Testis (tissue), 5 donors: ENCODE measurements around a stretch of chr2.

- PRO-cap, 3 experiments, result no peak in any of the 3 experiments
- RAMPAGE, long total RNA, 2 experiments, result no peak in any of the 2 experiments
- RRBS, result no CpG with 5 or more reads among the region's 4 CpGs
Observed at GRCh38 chr2:233978658-233979130, 61.5 kb downstream of the TRPM8 start.

GRCh38 chr2:233990460-233991029 lies 60.0 kb upstream of the SPP2 start:
- PRO-cap, 3 experiments, result no peak in any of the 3 experiments
- RAMPAGE, long total RNA, 2 experiments, result no peak in any of the 2 experiments
- RRBS, result no CpG with 5 or more reads among the region's 5 CpGs

DNA sequence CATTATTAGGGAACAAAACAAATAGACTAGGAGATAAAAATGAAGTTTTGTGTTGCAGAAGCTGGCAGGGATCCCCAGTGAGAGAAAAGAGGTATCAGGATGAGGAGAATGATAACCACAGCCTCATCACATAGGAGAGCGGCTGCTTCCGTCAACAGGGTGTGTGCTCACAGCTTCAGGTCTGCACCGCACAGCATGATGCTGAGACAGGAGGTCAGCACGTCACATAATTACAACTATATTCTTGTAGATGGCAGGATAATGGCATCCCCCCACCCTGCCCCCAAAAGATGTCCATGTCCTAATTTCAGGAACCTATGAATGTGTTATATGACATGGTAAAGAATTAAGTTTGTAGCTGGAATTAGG lies 74.0 kb downstream of the ARL4C start:
- PRO-cap, 3 experiments, result no peak in any of the 3 experiments
- RAMPAGE, long total RNA, 2 experiments, result no peak in any of the 2 experiments
- RRBS, result no CpG with 5 or more reads among the region's 4 CpGs

- PRO-cap, 3 experiments, result peak in 1 of 3 experiments; most common plus-strand start chr2:234445215 (in 1)
- RAMPAGE, long total RNA, 2 experiments, result no peak in any of the 2 experiments
- RRBS, result no CpG with 5 or more reads among the region's 15 CpGs
Observed at GRCh38 chr2:234444580-234445488, 52.0 kb downstream of the ARL4C start.

DNA sequence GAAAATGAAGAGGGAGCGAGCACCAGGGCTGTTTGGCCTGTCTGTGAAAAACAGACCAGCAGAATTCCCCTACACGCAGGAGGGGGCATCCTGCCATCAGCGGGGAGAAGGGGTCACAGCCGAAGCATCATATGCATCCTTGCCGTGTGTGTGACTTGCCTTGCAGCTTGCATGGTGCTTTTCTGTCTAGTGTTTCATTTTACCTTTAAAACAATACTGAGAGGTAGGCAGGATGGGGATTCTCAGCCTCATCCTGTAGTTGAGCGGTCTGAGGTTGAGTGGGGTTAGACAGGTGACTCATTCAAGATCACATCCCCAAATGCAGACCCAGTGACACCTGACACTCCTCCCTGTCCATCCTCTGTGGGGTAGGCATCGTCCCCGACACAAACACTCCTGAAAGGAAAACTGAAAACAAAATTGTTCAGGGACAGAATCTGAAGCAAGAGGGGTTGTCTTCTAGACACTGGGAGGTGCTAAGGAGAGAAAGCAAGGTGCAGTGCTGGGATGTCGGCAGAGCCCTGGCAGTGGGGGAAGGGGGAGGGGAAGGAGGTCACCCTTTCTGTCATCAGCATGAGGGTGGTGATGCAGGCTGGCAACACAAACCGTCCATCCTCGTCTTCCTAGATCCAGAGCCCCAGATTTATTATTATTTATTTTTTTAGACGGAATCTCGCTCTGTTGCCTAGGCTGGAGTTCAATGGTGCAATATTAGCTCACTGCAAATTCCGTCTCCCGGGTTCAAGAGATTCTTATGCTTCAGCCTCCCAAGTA lies 7.8 kb downstream of the ARL4C start:
- PRO-cap, 3 experiments, result no peak in any of the 3 experiments
- RAMPAGE, long total RNA, 2 experiments, result no peak in any of the 2 experiments
- RRBS, result no CpG with 5 or more reads among the region's 15 CpGs

DNA sequence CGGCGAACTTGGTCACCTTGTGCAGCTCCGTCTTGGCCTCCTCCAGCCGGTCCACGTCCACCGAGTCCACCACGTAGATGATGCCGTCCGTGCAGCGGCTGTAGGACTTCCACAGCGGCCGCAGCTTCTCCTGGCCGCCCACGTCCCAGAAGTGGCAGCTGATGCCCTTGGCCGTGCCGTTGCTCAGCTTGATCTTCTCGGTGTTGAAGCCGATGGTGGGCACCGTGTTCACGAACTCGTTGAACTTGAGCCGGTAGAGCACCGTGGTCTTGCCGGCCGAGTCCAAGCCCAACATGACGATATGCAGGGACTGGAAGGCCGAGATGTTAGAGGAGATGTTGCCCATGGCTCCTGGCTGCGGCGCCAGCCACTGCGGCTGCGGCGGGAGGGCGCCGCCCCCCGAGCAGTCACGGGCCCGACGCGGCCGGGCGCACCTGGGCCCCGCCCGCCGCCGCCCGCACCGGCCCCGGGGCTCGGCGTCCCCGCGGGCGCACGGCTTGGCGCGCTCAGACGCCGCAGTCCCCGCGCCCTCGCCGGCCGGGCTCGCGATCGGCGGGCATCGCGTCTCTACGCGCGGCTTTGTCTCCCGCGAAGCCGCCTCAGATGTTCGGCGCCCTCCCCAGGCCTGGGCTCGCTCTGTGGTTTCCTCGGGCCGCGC lies 511 bp downstream of the ARL4C start:
- PRO-cap, 3 experiments, result peak in 1 of 3 experiments; most common minus-strand start position 362 of the sequence (in 1)
- RAMPAGE, long total RNA, 2 experiments, result no peak in any of the 2 experiments
- RRBS, result 2% methylated on average over 25 of the region's 81 CpGs

GRCh38 chr2:234676174-234676467 lies 179.2 kb upstream of the ARL4C start:
- PRO-cap, 3 experiments, result no peak in any of the 3 experiments
- RAMPAGE, long total RNA, 2 experiments, result no peak in any of the 2 experiments
- RRBS, result no CpG with 5 or more reads among the region's 2 CpGs

- PRO-cap, 3 experiments, result no peak in any of the 3 experiments
- RAMPAGE, long total RNA, 2 experiments, result no peak in any of the 2 experiments
- RRBS, result no CpG with 5 or more reads among the region's 5 CpGs
Observed at GRCh38 chr2:234795237-234795529, 156.6 kb upstream of the SH3BP4 start.

- PRO-cap, 3 experiments, result no peak in any of the 3 experiments
- RAMPAGE, long total RNA, 2 experiments, result no peak in any of the 2 experiments
- RRBS, result no CpG with 5 or more reads among the region's 1 CpG
Observed at GRCh38 chr2:234956341-234956576, 4.4 kb downstream of the SH3BP4 start.

- PRO-cap, 3 experiments, result no peak in any of the 3 experiments
- RAMPAGE, long total RNA, 2 experiments, result no peak in any of the 2 experiments
- RRBS, result no CpG with 5 or more reads among the region's 11 CpGs
Observed at GRCh38 chr2:234977244-234977680, 25.4 kb downstream of the SH3BP4 start.

DNA sequence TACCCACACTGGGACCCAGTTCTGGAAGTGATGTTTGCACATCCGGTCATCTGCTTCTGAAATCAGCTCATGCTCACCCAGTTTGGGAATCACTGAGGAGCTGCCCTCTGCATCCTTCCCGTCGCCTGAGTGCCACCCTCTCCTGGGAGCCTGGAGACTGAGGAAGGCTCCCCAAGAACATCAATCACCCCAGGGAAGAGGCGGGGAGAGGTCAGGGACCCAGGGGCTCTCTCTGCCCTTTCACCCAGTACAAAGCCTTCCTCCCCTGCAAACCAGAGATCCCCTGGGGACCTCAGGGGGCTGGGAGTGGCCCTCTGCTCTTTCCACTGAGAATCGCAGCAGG lies 150.5 kb upstream of the AGAP1 start:
- PRO-cap, 3 experiments, result no peak in any of the 3 experiments
- RAMPAGE, long total RNA, 2 experiments, result no peak in any of the 2 experiments
- RRBS, result no CpG with 5 or more reads among the region's 5 CpGs

- PRO-cap, 3 experiments, result peak in 1 of 3 experiments; most common minus-strand start chr2:235494504 (in 1)
- RAMPAGE, long total RNA, 2 experiments, result no peak in any of the 2 experiments
- RRBS, result 2% methylated on average over 55 of the region's 98 CpGs
Observed at GRCh38 chr2:235494394-235495014, 661 bp downstream of the AGAP1 start.

GRCh38 chr2:235679577-235680078 lies 185.8 kb downstream of the AGAP1 start:
- PRO-cap, 3 experiments, result no peak in any of the 3 experiments
- RAMPAGE, long total RNA, 2 experiments, result no peak in any of the 2 experiments
- RRBS, result no CpG with 5 or more reads among the region's 12 CpGs

DNA sequence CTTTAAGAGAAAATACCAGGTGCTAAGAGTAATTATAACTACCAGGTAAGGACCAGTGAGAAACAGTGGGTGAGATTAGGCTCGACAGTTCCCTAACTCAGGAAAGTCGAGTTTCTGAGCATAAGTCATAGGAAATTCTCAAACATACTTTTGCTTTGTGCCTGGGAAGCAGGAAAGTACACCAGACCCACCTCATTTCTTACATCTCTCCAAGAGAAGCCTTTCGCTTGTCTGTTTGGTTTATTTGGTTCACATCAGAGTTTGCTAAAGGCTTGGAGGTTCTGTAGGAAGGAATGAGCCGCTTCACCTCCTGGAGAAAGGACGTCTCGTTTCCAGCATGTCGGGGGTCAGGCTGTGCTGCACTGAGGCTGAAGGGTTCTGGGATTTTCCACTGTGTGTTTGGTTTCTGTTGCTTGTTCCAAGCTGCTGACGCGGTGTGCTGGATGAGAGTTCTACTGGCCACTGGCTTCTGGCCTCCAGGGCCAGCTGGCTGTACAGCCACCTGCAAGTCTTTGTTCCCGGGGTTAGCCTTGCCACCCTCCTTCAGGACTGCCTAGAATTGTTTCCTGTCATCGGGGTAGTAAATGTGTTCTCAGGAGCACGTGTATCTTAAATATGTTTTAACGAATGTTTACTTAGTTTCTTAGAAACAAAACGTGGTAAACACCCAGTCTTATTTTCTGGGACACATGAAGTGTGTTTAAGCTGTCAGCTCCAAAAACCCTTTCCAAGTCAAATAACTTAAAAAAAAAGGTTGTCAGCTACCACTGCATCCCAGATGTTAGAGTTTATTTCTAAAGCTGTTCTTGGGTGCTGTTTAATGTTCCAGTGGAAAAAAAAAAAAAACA lies 231.1 kb downstream of the AGAP1 start:
- PRO-cap, 3 experiments, result no peak in any of the 3 experiments
- RAMPAGE, long total RNA, 2 experiments, result no peak in any of the 2 experiments
- RRBS, result no CpG with 5 or more reads among the region's 14 CpGs

GRCh38 chr2:235766265-235766702 lies 272.4 kb downstream of the AGAP1 start:
- PRO-cap, 3 experiments, result no peak in any of the 3 experiments
- RAMPAGE, long total RNA, 2 experiments, result no peak in any of the 2 experiments
- RRBS, result no CpG with 5 or more reads among the region's 7 CpGs

GRCh38 chr2:235807084-235807970 lies 313.5 kb downstream of the AGAP1 start:
- PRO-cap, 3 experiments, result no peak in any of the 3 experiments
- RAMPAGE, long total RNA, 2 experiments, result no peak in any of the 2 experiments
- RRBS, result no CpG with 5 or more reads among the region's 33 CpGs

DNA sequence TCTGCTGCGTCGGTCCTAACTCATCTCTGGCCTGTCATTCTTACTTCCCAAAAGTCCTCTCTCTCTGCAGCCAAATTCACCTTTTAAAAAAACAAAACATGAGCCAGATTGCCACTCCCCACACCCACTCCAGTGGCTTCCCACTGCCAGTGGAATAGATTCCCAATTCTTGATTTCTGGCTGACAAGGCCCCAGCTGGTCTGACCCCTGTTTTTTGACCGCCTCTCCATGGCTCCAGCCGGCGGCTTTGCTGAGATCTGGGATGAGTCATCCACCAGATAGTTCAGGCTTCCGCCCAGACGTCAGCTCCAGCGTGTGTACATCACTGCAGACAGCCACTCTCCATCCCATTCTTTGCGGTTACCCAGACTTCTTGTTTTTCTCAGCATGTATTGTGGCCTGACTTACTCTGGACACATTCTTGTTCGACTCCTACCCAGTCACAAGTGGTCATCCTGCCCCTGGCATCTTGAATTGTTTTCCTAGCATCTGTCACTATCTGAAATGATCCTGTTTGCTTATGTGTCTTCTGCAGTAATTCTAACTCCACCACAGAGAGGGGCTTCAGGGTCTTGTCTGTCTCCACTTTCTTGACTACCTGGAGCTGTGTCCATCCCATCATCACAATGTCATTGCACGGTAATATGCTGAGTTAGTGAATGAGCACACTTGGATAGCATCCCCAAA lies 227.8 kb downstream of the GBX2 start:
- PRO-cap, 3 experiments, result no peak in any of the 3 experiments
- RAMPAGE, long total RNA, 2 experiments, result no peak in any of the 2 experiments
- RRBS, result no CpG with 5 or more reads among the region's 11 CpGs

DNA sequence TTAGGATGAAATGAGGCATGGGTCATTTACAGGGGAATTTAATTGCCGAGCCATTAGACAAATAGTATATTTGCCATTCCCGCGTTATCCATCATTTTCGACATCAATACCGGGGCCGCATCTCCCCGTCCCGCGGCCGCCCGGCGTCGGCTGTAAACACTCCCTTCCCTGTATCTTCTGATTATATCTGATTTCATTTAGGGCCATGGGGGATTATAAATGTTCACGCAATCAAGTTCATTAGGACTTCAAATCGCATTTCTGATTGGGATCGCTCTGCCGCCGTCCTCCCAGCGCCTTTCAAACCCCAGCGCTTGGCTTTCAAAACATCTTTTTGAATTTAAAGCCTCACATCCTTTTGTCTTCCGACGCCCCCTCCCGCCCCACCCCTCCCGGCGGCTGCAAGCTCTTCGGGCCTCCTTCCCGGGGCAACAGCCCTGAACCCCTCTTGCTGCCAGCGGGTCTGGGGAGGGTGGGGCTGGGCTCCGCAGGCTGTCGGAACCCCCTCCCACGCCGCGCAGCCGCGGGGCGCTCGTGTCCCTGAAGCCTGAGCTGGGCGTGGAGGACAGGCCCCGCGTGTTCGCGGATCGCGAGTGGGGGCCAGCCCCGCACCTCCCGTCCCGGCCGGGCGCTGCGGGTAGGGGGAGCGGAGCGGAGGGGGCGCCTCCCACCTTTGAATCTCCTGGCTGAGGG lies 11.1 kb upstream of the GBX2 start:
- PRO-cap, 3 experiments, result no peak in any of the 3 experiments
- RAMPAGE, long total RNA, 2 experiments, result no peak in any of the 2 experiments
- RRBS, result no CpG with 5 or more reads among the region's 53 CpGs

- PRO-cap, 3 experiments, result no peak in any of the 3 experiments
- RAMPAGE, long total RNA, 2 experiments, result no peak in any of the 2 experiments
- RRBS, result no CpG with 5 or more reads among the region's 8 CpGs
Observed at GRCh38 chr2:236546401-236547271, 23.0 kb upstream of the ACKR3 start.

GRCh38 chr2:236567904-236568373 lies 1.7 kb upstream of the ACKR3 start:
- PRO-cap, 3 experiments, result peak in 3 of 3 experiments; most common plus-strand start chr2:236568269 (in 3); most common minus-strand start chr2:236568234 (in 2)
- RAMPAGE, long total RNA, 2 experiments, result no peak in any of the 2 experiments
- RRBS, result 3% methylated on average over 21 of the region's 36 CpGs